SEM (cell line): Measurements from ENCODE around the genes APOC1 and APOC4.

DNA sequence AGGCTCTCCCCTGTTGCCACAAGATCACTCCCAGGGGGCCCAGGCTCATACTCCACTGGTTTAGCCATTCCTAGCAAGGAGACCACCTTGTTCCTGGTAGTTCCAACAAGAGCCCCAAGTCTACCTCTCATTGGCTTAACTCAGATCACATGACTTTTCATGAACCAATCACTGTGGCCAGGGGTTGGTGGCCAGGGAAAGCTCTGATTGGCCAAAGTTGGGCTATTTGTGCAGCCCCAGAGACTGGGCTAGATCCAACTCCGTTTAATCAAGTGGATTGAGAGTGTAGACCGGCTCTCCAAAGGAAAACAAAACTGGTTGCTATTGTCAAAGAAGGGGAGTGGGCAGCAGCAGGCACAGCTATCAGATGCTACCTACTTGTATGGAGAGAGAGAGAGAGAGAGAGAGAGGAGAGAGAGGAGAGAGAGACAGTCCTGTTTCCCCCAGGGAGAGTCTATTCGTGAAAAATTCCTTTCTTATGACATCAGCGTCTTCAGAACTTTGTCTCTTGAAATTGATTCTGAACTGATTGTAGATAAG lies 5.8 kb downstream of the CEACAM19 start:
- PRO-cap: no peak

- PRO-cap: no peak
Measured at GRCh38 chr19:44726546-44727021, 21.9 kb upstream of the BCL3 start.

- PRO-cap: no peak
Measured at GRCh38 chr19:44749785-44750086, 1.2 kb downstream of the BCL3 start.

DNA sequence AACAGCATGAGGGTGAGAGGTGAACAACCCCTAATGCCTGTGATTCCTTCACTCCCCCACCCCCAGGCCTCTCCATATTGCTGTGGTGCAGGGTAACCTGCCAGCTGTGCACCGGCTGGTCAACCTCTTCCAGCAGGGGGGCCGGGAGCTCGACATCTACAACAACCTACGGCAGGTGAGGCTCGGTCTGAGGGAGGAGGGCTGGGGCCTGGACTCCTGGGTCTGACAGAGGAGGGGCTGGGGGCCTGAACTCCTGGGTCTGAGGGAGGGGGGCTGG lies 7.6 kb downstream of the BCL3 start:
- PRO-cap: no peak

GRCh38 chr19:44757718-44758954 lies 9.6 kb downstream of the BCL3 start:
- PRO-cap: no peak

GRCh38 chr19:44761053-44761451 lies 12.5 kb downstream of the BCL3 start:
- PRO-cap: no peak

DNA sequence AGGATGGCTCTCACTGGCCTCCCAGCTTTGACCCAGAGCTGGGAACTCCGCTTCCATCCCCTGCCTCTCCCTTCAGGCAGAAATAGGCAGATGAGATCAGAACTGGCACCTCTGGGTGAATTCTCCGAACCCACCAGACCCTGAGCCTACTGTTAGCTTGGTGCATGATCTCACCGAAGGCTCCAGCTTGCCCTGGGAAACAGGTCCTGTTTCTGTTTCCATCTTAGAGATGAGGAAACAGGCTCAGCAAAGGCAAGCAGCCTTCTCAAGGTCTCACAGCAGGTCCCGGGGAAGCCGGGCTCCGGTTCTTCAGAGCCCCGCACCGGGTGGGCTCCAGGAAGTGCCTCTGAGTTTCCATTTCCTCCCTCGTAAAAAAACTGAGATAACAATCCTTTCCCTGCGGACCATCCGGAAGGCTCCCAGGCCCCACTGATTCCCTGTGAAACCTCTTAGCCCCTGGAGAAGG lies 2.0 kb downstream of the NECTIN2 start:
- PRO-cap: no peak

- PRO-cap: no peak
Measured at GRCh38 chr19:44878135-44878963, 12.7 kb upstream of the TOMM40 start.

- PRO-cap: no peak
Measured at GRCh38 chr19:44881831-44882426, 9.1 kb upstream of the TOMM40 start.

GRCh38 chr19:44903439-44904169 lies 2.0 kb upstream of the APOE start:
- PRO-cap: no peak

DNA sequence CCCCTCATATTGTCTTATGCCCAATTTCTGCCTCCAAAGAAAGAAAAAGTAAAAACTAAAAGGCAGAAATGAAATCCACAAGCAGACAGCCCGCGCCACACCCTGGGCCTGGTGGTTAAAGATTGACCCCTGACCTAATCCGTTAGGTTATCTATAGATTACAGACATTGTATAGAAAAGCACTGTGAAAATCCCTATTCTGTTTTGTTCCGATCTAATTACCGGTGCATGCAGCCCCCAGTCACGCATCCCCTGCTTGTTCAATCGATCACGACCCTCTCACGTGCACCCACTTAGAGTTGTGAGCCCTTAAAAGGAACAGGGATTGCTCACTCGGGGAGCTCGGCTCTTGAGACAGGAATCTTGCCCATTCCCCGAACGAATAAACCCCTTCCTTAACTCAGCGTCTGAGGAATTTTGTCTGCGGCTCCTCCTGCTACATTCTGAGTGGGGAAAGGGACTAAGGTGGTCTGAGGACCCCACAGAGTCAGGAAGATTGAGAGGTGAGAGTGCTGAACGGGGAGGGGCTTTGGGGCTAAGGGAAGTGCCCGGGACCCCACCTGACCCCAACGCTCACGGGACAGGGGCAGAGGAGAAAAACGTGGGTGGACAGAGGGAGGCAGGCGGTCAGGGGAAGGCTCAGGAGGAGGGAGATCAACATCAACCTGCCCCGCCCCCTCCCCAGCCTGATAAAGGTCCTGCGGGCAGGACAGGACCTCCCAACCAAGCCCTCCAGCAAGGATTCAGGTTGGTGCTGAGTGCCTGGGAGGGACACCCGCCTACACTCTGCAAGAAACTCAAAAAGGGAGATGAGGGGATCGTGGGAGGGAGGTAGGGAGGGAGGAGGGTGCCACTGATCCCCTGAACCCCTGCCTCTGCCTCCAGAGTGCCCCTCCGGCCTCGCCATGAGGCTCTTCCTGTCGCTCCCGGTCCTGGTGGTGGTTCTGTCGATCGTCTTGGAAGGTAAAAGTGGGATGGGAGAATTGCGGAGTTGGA lies at the start of gene APOC1:
TSS of gene APOC1 (plus strand) at position 622 of the 996 bp plus-strand sequence.
- PRO-cap: unidirectional peak, plus-strand start at position 884 of the sequence

DNA sequence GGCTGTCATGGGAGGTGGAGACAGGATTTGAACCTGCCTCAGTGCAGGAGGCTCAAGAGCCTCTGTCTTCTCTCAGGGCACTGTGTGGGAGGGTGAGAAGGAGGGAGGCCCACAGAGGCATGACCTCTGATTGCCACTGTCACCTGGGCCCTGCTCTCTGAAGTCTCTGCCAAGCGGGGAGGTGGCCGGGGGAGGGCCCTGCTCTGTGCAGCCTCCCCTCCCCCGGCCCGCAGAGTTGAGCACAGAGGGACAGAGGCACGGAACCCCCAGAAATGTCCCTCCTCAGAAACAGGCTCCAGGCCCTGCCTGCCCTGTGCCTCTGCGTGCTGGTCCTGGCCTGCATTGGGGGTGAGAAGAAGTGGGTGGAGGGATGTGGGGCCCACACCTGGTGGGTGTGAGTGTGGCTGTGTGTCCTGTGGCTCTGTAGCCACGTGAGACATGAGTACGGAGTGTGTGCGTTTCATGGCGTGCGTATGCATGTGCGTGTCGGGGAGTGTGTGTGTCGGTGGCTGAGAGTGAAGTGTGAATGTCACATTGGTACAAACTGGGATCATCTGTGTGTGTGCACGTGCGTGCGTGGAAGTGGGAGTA lies at the start of gene APOC4:
TSS of gene APOC4 (plus strand) at position 232 of the 591 bp plus-strand sequence.
- PRO-cap: no peak

DNA sequence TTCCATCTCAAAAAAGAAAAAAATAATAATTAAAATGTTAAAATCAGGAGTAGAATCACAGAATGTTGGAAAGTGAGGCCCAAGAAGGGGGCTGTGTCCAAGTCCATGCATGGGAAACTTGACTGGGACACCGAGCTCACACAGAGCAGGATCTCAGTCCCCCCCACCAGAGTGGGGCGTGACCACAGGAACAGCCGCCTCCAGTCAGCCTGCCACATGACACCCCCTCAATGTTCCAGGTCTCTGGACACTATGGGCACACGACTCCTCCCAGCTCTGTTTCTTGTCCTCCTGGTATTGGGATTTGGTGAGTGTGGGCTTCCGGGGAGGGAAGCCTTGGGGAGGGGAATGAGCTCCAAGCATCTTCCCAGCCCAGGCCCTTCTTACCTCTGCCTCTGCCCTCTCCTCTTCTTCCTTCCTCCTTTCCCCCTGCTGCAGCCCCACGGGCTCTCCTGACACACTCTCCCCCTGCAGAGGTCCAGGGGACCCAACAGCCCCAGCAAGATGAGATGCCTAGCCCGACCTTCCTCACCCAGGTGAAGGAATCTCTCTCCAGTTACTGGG lies 2.5 kb downstream of the APOC2 start:
- PRO-cap: no peak

GRCh38 chr19:45021834-45022572 lies 16.8 kb upstream of the CLASRP start:
- PRO-cap: no peak

GRCh38 chr19:45152084-45153170 lies 8.4 kb downstream of the NKPD1 start:
- PRO-cap: no peak

GRCh38 chr19:45164550-45165143 lies 3.9 kb upstream of the NKPD1 start:
- PRO-cap: bidirectional peak, plus-strand start at chr19:45164701, minus-strand start at chr19:45164712

- PRO-cap: no peak
Measured at GRCh38 chr19:45234457-45235013, 10.7 kb downstream of the EXOC3L2 start.

- PRO-cap: no peak
Measured at GRCh38 chr19:45245918-45246232, 668 bp upstream of the EXOC3L2 start.

DNA sequence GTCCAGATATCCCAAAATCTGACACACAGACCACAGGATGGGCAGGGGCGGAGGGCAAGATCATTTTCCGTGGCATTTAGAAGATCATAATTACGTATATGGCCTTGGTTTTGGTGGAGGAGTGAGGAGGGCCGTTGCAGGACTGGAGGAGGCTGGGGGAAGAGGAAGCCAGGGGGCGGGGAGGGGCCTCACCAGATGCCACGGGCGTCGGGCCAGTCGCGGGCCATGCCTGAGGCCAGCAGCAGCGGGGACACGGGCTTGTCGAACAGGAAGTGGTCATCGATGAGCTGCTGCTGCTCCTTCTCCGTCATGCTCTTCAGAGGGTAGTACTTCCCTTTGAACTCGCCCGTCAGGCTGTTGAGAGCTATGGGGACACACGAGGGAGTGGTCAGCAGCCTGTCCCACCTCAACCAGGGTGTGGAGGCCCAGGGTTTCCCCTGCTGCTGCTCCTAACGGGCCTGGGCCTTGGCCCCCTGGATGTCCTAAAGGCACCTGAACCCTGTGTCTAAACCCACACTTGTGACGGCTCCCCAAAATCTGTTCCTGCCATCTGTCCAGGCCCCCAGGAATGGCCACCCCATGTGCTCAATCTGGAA lies 11.0 kb downstream of the CKM start:
- PRO-cap: no peak

DNA sequence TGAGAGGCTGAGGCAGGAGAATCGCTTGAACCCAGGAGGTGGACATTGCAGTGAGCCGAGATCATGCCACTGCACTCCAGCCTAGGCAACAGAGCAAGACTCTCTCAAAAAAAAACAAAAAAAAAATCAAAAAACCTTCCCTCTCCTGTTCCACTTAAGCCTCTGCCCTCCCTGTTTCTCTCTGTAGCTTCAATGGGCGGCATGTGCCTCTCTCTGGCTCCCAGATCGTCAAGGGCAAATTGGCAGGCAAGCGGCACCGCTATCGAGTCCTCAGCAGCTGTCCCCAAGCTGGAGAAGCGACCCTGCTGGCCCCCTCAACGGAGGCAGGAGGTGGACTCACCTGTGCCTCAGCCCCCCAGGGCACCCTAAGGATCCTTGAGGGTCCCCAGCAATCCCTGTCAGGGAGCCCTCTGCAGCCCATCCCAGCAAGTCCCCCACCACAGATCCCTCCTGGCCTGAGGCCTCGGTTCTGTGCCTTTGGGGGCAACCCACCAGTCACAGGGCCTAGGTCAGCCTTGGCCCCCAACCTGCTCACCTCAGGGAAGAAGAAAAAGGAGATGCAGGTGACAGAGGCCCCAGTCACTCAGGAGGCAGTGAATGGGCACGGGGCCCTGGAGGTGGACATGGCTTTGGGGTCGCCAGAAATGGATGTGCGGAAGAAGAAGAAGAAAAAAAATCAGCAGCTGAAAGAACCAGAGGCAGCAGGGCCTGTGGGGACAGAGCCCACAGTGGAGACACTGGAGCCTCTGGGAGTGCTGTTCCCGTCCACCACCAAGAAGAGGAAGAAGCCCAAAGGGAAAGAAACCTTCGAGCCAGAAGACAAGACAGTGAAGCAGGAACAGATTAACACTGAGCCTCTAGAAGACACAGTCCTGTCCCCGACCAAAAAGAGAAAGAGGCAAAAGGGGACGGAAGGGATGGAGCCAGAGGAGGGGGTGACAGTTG lies 1.8 kb downstream of the POLR1G start:
- PRO-cap: no peak